Thyroid gland (tissue), 7 donors: ENCODE data around the genes APOD and MUC20.

DNA sequence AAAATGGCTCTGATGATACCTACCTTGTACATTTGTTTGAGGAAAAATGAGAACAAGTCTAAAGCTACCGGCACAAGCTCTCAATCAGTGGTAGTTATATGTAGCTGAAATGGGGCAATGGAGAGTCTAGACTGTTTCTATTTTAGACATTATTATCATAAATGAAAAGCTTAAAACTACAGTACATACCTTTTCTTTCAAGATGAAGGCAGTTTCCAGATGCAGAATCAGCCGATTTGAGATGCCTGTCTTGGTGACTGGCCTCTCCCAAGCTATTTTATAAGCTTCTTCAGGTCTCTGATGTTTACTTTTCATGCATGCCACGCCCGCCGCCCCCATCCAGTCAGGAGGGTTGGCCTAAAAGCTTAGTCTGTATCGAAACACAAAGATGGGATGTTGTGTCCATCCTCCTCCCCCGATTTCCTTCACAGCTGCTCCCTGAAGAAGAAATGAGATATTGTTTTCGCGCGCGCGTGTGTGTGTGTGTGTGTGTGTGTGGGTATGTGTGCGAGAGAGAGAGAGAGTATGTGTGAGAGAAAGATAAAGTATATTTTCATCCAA, at the start of gene APOD:
Gene APOD, minus strand, starts transcription at position 252 of the 561 bp plus-strand sequence.
- PRO-cap, 2 experiments, result peak in 2 of 2 experiments; most common minus-strand start position 252 of the sequence (in 1)
- RAMPAGE, long total RNA, 5 experiments, result start-site peak on the minus strand in 5 of 5 experiments, centred at positions 245 to 382 of the sequence, 538 to 22,083 reads per replicate

DNA sequence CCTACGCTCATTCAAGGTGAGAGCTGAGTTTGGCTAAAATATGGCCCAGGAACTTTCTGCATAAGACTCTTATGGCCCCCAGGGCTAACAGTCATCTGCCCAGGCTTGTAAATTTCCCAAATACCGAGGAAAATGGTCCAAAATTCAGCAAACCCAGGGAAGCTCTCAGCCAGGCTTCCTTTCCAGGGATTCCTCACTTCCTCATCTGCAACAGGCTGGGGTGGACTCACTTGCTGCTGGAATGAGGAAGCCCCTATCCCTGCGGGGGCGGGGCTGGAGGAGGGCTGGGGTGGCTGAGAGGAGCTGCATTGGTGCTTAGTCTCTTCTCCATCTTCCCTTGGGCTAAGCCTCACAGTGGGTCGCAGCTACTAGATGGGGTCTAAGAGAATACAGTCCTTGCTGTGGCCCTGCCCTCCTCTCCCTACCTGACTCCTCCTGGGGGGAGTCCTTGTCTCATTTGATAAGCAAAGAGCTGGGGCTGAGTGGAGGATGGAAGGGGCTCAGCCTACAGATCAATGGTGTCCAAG, 28.5 kb upstream of the APOD start:
- PRO-cap, 2 experiments, result no peak in any of the 2 experiments
- RAMPAGE, long total RNA, 5 experiments, result no peak in any of the 5 experiments

- PRO-cap, 2 experiments, result no peak in any of the 2 experiments
- RAMPAGE, long total RNA, 5 experiments, result no peak in any of the 5 experiments
Observed at GRCh38 chr3:195635425-195635742, 51.6 kb upstream of the APOD start.

DNA sequence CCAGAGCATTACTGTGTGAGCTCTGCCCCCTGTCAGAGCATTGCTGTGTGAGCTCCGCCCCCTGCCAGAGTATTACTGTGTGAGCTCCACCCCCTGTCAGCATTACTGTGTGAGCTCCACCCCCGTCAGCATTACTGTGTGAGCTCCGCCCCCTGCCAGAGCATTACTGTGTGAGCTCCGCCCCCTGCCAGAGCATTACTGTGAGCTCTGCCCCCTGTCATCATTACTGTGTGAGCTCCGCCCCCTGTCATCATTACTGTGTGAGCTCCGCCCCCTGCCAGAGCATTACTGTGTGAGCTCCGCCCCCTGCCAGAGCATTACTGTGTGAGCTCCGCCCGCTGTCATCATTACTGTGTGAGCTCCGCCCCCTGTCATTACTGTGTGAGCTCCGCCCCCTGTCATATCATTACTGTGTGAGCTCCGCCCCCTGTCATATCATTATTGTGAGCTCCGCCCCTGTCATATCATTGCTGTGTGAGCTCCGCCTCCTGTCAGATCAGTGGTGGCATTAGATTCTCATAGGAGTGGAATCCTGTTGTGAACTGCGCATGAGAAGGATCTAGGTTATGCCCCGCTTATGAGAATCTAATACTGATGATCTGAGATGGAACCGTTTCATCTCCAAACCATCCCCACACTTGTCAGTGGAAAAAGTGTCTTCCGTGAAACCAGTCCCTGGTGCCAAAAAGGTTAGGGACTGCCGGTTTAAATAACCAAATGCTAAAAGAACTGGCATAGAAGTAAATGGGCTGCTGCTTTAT, 33.4 kb upstream of the MUC20 start:
- PRO-cap, 2 experiments, result no peak in any of the 2 experiments
- RAMPAGE, long total RNA, 5 experiments, result no peak in any of the 5 experiments

DNA sequence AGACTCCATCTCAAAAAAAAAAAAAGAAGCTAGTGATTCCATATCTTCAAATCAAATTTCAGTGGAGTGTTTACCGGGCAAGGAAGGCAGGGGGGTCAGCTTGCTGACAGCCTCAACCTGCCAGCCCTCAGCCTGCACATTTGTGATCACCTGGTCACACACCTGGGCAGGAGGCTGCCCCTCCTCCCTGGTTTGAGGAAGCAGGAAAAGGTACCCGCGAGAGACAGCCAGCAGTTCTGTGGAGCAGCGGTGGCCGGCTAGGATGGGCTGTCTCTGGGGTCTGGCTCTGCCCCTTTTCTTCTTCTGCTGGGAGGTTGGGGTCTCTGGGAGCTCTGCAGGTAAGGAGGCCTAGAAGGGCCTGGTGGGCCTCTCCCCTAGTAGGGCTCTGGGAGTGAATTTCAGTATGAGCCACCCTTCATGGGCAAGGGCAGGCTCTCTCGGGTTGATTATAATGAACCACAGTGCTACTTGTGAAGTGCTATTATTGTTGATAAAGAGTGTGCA, at the start of gene MUC20:
Gene MUC20, plus strand, starts transcription at position 233 of the 504 bp plus-strand sequence.
- PRO-cap, 2 experiments, result peak in 2 of 2 experiments; most common plus-strand start position 198 of the sequence (in 2); most common minus-strand start position 119 of the sequence (in 1)
- RAMPAGE, long total RNA, 5 experiments, result no peak in any of the 5 experiments

- PRO-cap, 2 experiments, result no peak in any of the 2 experiments
- RAMPAGE, long total RNA, 5 experiments, result no peak in any of the 5 experiments
Observed at GRCh38 chr3:195807599-195808309, 4.0 kb downstream of the MUC4 start.

DNA sequence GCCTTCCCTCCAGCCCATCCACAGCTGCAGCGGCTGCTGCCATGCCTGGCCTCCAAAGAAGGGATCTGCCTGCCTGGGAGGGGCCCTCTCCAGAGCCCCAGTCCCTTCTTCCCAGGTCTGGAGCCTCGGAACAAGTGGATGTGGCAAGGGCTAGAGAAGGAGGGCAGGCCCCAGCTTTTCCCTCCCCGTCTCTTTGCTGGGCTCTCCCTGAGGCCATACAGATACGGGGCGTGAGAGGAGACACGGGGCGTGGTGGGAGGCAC, 29.8 kb downstream of the TNK2 start:
- PRO-cap, 2 experiments, result no peak in any of the 2 experiments
- RAMPAGE, long total RNA, 5 experiments, result no peak in any of the 5 experiments

DNA sequence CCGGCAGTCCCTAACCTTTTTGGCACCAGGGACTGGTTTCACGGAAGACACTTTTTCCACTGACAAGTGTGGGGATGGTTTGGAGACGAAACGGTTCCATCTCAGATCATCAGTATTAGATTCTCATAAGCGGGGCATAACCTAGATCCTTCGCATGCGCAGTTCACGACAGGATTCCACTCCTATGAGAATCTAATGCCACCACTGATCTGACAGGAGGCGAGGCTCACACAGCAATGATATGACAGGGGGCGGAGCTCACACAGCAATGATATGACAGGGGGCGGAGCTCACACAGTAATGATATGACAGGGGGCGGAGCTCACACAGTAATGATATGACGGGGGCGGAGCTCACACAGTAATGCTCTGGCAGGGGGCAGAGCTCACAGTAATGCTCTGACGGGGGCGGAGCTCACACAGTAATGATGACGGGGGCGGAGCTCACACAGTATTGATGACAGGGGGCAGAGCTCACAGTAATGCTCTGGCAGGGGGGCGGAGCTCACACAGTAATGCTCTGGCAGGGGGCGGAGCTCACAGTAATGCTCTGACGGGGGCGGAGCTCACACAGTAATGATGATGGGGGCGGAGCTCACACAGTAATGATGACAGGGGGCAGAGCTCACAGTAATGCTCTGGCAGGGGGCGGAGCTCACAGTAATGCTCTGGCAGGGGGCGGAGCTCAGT, 52.5 kb upstream of the TNK2 start:
- PRO-cap, 2 experiments, result no peak in any of the 2 experiments
- RAMPAGE, long total RNA, 5 experiments, result no peak in any of the 5 experiments

DNA sequence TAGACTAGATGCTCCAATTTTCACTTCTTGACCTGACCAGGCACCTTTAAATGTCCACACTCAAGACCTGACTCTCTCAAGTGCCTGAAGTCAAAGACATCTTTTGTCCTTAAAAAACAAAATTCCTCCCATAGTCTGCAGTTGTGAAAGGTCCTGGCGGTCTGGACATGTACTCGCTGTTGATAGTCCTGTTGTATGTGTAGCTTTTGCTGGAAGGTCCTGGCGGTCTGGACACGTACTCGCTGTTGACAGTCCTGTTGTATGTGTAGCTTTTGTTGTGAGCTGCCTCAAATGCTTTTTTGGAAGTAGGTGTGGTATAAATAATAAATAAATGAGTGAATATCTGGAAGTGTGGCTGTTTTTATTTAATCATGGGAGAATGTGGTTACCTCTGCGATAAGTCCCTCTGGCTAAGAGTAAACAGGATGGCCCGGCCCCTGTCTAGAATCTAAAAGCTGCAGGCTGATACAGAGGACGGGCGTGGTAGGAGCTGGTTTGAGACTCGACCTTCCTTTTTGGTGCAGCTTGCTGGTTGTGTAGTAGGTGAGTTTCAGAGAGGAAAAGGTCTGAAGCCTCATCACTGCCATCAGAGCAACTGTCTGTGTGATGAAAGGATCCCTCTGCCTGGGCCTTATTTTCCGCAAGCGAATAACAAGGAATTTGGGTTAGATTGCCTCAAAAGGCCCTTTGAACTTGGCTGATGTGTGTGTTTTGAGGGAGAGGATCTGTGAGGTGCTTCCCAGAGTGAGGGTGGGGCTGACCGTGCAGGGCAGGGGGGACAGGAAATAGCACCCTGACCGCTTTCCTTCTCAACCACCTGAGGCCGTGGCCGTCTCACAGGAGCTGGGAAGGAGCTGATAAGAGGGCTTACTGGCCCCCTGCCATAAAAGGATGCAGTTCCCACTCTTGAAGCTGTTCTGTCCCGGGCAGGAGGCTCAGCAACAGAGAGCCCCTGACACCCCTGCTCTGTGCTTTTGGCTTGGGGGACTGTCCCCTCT, 45.3 kb upstream of the TFRC start:
- PRO-cap, 2 experiments, result no peak in any of the 2 experiments
- RAMPAGE, long total RNA, 5 experiments, result no peak in any of the 5 experiments

GRCh38 chr3:196177874-196178384, 33.3 kb downstream of the ZDHHC19 start:
- PRO-cap, 2 experiments, result no peak in any of the 2 experiments
- RAMPAGE, long total RNA, 5 experiments, result no peak in any of the 5 experiments

DNA sequence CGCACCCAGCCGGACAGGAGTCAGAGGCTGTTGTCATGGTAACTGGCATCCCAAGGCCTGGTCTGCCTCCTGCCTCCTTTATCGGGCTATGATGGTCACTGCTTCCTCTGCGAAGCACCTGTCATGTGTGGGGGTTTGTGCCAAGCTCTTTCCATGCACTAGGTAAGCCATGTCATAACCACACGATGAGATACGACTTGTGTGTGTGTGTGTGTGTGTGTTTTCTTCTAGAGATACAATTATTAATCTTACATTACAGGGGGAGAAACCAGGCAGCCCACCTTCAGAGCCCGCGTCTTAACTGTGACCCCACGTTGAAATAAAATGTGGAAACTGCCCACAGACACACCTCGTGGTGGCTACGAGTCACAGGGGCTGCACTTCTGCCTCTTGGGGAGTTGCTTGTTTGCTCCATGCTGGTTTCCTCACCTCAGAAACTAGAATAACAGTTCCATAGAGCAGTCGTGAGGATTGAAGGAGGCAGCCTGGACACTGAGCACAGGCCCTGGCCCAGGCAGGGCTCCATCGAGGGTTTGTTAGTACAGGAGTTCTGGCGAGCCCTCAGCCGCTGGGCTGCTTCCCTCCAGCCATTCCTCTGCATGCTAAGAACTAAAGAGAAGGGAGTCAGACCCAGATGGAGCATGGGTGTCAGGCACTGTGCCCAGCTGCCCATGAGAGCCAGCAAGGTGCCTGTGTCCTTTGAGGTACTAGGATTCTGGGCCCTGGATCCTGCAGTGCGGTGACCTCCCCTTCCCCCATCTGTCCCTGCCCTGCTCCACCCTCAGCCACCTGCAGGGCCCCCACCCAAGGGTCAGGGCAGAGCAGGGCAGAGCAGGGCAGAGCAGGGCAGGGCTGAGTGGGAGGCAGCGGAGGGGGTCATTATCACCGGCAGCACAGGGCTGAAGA, 17.8 kb downstream of the ZDHHC19 start:
- PRO-cap, 2 experiments, result no peak in any of the 2 experiments
- RAMPAGE, long total RNA, 5 experiments, result no peak in any of the 5 experiments

GRCh38 chr3:196272758-196273588, 14.6 kb downstream of the PCYT1A start:
- PRO-cap, 2 experiments, result no peak in any of the 2 experiments
- RAMPAGE, long total RNA, 5 experiments, result no peak in any of the 5 experiments

DNA sequence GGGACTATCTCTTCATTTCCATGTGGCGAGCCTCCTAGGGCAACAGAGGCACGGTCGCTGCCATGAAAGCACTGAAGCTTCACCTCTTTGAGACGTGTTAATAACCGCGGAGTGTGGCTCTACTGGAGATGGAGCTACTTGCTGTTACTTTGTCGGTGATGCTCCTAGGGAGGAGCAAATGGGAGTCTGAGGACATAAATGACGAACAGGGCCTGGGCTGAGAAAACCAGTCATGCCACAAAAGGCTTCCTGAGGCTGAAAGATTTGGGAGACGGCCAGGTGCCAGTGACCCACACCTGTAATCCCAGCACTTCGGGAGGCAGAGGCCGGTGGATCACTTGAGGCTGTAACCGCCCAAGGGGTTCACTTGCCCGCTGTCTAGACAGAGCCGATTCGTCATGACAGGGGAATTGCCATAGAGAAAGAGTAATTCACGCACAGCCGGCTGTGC, 4.9 kb upstream of the TM4SF19 start:
- PRO-cap, 2 experiments, result no peak in any of the 2 experiments
- RAMPAGE, long total RNA, 5 experiments, result no peak in any of the 5 experiments

- PRO-cap, 2 experiments, result no peak in any of the 2 experiments
- RAMPAGE, long total RNA, 5 experiments, result no peak in any of the 5 experiments
Observed at GRCh38 chr3:196378091-196378756, 40.0 kb upstream of the TM4SF19 start.

DNA sequence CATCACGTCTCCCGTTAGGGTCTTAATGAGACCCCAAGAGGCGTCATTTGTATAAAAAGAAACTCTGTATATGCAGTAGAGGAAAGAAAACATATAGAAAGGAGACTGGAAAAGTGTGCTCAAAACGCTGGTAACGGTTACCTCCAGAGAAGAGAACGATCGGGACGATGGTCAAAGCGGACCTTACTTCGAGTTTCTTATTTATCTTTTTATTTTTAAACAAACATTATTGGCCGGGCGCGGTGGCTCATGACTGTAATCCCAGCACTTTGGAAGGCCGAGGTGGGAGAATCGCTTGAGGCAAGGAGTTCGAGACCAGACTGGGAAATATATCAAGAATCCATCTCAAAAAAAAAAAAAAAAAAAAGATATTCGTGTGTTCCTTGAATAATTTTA, 796 bp upstream of the UBXN7 start:
- PRO-cap, 2 experiments, result no peak in any of the 2 experiments
- RAMPAGE, long total RNA, 5 experiments, result no peak in any of the 5 experiments

DNA sequence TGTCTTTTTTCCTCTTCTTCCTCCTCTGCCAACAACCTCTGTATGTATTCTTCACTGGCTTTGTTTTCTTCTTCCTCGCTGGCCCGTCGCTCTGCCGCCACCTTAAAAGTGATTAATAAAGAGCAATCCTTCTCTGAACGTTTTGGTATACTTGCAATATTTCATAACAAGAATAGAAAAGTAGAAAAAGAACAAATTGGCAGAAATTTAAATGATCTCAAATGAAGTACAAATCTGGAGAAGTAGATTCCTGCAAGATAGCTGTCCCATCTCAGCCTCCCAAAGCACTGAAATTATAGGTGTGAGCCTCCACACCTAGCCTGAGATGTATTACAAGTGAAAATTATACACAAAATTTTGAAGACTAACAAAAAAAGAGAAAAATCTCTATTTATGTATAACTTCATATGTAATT, 16.1 kb downstream of the RNF168 start:
- PRO-cap, 2 experiments, result no peak in any of the 2 experiments
- RAMPAGE, long total RNA, 5 experiments, result no peak in any of the 5 experiments

GRCh38 chr3:196502822-196503371, 671 bp downstream of the RNF168 start:
- PRO-cap, 2 experiments, result peak in 1 of 2 experiments; most common plus-strand start chr3:196502895 (in 1); most common minus-strand start chr3:196503065 (in 1)
- RAMPAGE, long total RNA, 5 experiments, result no peak in any of the 5 experiments

DNA sequence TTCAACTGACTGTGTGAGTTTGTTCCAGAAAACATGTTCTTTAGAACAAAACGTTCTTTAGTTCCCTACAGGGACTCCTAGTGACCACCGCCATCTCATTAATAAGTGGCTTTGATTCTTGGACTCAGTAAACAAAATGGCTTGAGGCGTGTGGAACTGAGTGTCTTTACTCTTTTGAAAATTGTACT, 15.5 kb upstream of the NRROS start:
- PRO-cap, 2 experiments, result peak in 1 of 2 experiments; most common plus-strand start position 127 of the sequence (in 1)
- RAMPAGE, long total RNA, 5 experiments, result no peak in any of the 5 experiments

- PRO-cap, 2 experiments, result peak in 2 of 2 experiments; most common plus-strand start chr3:196632391 (in 1); most common minus-strand start chr3:196632618 (in 2)
- RAMPAGE, long total RNA, 5 experiments, result no peak in any of the 5 experiments
Observed at GRCh38 chr3:196631907-196632932, 7.3 kb upstream of the NRROS start.

DNA sequence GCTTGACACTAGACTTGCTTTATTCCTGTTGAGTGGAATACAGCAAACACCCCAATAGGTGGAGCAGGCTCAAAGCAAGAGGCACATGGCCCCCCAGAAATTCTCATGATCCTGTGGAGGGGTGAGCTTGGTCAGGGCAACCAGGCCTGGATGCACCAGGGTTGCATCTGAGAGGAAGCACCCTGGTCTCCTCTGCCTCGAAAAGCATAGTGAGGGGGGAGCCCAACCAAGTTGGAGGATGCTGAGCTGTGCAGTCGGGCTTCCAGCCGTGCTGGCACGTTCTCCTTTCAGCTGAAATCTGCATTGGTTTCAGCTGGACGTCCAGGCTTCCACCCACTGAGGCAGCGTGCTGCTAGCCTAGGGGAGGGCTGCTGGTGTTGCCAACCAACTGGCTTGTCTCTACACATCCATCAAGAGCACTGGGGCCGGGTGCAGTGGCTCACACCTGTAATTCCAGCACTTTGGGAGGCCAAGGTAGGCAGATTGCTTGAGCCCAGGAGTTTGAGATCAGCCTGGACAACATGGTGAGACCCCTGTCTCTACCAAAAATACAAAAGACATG, 2.8 kb upstream of the NRROS start:
- PRO-cap, 2 experiments, result no peak in any of the 2 experiments
- RAMPAGE, long total RNA, 5 experiments, result no peak in any of the 5 experiments